SK-N-DZ (cell line): Measurements from ENCODE around the genes ANO7 and STK25.

RAMPAGE:
- cytosol, long total RNA = no peak
- nucleus, long total RNA = no peak
Observed at GRCh38 chr2:240897729-240898701, 2.1 kb upstream of the MAB21L4 start.

RAMPAGE:
- cytosol, long total RNA = no peak
- nucleus, long total RNA = no peak
Observed at GRCh38 chr2:240916376-240917158, 10.4 kb downstream of the CROCC2 start.

GRCh38 chr2:240967207-240967895 is 31.1 kb upstream of the SNED1 start:
RAMPAGE:
- cytosol, long total RNA = no peak
- nucleus, long total RNA = no peak

RAMPAGE:
- cytosol, long total RNA = no peak
- nucleus, long total RNA = no peak
Observed at GRCh38 chr2:241006206-241006542, 7.8 kb downstream of the SNED1 start.

DNA sequence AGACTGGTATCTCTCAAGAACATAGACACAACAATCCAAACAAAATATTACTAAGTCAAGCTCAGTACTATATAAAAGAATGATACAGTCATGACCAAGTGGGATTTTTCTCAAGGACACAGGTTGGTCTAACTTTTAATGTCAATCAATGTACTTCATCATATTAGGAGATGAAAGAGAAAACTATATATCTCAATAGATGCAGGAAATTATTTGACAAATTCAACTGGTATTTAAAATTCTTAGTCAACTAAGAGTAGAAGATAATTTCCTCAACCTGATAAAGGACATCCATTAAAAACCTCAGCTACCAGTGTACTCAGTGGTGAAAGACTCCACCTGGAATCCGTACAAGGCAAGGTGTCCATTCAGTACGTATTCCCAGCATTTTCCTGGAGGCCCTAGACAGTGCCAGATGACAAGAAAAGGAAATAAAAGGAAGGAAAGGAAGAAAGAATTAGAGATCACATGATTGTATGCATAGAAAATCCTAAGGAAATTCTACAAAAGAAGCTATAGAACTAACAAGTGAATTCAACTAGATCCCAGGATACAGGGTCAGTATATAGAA is 42.5 kb downstream of the MTERF4 start:
RAMPAGE:
- cytosol, long total RNA = no peak
- nucleus, long total RNA = no peak

RAMPAGE:
- cytosol, long total RNA = no peak
- nucleus, long total RNA = no peak
Observed at GRCh38 chr2:241073467-241073996, 28.6 kb downstream of the MTERF4 start.

GRCh38 chr2:241104014-241104294 is 1.9 kb upstream of the MTERF4 start:
RAMPAGE:
- cytosol, long total RNA = no peak
- nucleus, long total RNA = no peak

GRCh38 chr2:241110333-241111144 is 8.5 kb upstream of the MTERF4 start:
RAMPAGE:
- cytosol, long total RNA = no peak
- nucleus, long total RNA = no peak

RAMPAGE:
- cytosol, long total RNA = no peak
- nucleus, long total RNA = no peak
Observed at GRCh38 chr2:241111756-241112022, 9.6 kb upstream of the MTERF4 start.

RAMPAGE:
- cytosol, long total RNA = no peak
- nucleus, long total RNA = no peak
Observed at GRCh38 chr2:241188325-241188848, at the start of gene ANO7. TSS of gene ANO7 (plus strand) at chr2:241188677.

DNA sequence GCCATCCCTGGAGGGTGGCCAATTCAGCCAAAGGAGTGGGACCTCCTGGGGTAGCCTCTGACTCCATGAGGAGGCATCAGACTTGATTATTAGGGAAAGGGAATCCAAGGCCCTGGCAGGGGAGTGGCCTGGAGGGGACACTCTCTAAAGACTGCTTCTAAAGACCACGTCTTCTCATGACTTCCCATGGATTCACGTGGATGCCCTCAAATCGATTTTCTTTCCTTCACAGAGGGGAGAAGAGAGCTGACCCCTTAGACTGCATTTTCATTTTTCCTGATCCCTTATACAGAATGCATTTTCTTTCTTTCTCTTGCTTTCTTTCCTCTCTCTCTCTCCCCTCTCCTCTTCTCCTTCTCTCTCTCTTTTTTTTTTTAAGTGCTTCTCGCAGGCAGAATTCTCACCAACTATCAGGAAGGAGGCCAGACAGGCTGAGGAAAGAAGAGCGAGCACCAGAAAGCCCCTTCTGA is 50.6 kb downstream of the ANO7 start:
RAMPAGE:
- cytosol, long total RNA = no peak
- nucleus, long total RNA = no peak

DNA sequence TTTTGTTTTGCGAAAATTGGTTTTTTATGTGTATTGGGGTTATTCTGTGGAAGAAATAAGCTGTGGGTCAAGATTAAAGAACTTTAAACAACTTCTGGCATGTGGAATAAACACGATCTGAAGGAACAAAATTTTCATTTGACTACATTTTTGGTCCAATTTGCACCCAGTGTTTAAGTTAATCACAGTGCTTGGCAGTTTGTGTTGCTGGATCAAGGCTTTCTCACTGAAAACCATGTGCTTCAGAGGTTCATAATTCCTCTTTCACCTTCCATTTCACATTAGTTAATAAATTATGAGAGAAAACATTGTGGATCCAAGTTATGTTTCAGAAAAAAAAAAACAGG is 2.0 kb downstream of the SEPTIN2 start:
RAMPAGE:
- cytosol, long total RNA = no peak
- nucleus, long total RNA = no peak

DNA sequence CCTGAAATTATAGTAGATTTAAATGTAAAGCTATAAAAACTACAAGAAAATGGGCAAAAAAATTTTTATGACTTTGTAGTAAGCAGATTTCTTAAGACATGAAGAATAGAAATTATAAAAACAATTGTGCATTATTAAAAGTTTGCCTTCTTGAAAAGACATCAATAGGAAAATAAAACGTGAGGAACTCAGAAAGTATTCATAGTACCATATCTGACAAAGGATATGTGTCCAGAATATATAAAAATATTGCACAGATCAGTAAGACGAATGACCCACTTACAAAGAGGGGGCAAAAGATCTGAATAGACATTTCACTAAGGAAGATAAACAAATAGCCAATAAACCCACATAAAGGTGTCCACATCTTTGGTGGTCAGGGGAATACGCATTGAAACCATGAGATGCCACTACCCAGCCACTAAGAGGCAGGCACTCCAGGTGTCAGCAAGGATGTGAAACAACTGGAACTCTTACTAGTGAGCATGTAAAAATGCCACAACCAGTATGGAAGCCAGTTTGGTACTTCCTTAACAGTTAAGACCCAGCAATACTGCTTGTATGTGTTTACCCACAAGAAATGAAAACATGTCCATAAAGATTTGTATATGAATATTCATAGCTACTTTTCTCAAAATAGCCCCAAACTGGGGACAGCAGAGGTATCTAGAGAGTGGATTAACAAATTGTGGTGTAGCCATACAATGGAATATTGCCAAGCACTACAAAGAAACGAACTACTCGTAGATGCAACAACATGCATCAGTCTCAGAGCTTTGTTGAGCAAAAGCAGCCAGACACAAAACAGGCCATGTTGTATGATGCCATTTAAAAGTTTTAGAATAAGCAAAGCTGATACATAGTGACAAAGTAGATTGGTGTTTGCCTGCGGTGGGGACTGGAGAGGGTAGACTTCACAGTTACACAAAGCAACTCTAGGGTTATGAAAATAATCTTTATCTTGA is 16.6 kb downstream of the SEPTIN2 start:
RAMPAGE:
- cytosol, long total RNA = no peak
- nucleus, long total RNA = no peak

GRCh38 chr2:241352767-241353949 is 2.9 kb upstream of the FARP2 start:
RAMPAGE:
- cytosol, long total RNA = no peak
- nucleus, long total RNA = no peak

RAMPAGE:
- cytosol, long total RNA = no peak
- nucleus, long total RNA = no peak
Observed at GRCh38 chr2:241399729-241400821, 44.0 kb downstream of the FARP2 start.

DNA sequence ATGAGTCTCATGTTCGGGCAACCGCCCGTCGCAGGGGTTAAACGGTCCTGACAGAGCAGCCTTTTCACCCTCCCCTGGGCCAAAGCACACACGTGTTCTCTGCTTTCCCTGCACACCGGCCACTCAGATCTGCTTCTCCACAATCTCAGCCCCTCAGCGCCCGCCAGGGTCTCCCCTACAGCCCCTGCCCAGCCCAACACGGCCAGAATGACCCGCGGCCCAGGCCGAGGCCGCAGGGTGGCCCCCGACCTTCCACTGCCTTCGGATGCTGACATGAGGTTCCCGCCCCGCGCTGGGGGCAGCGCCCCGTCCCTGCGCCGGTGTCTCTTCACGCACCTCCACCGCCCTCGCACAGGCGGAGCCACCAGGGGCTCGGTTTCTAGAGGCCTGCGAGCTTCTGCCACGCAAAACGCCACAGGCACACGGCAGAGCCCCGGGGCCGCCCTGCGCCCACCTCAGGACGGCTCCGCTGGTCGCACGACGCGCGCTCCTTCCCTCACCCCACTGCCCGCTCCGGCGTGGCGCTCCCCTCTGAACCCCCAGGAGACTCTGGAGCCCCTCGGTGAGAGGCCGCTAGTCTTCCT is 888 bp downstream of the STK25 start:
RAMPAGE:
- cytosol, long total RNA = no peak
- nucleus, long total RNA = no peak

DNA sequence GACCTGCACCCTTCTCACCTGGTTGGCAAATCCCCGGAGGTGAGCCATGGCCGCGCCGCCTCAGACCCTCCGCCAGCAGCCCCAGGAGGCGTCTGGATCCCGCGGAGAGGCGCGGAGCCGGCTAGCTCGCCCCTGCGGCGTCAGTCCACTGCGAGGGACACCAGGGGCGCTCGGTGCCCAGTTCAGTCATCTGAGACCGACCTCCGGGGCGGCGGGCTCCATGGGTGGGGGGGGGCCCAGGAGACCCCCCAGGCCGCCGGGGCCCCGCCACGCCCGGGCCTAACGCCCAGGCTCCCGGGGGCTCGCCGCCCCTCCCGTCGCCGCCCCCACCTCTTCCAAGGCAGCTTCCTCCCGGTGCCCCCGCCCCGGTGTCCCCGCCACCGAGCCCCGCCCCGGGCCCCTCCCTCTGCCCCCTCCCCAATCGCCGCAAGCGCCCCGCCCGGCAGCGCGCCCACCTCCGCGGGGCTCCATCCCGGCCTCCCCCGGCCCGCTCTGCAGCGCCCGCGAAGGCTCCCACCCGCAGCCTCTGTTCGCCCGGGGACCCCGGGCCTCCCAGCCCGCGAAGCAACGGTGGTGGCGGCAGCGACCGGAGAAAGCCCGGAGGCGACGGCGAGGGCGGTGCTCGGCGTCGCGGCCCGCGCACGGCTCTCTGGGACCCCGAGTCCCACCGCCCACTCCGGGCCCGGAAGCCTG is at the start of gene STK25:
Gene STK25, minus strand, starts transcription at position 597 of the 693 bp plus-strand sequence.
RAMPAGE:
- cytosol, long total RNA = no peak
- nucleus, long total RNA = no peak

RAMPAGE:
- cytosol, long total RNA = no peak
- nucleus, long total RNA = no peak
Observed at GRCh38 chr2:241666508-241667011, 20.1 kb downstream of the DTYMK start.

GRCh38 chr2:241674164-241675207 is 12.1 kb downstream of the DTYMK start:
RAMPAGE:
- cytosol, long total RNA = no peak
- nucleus, long total RNA = no peak

DNA sequence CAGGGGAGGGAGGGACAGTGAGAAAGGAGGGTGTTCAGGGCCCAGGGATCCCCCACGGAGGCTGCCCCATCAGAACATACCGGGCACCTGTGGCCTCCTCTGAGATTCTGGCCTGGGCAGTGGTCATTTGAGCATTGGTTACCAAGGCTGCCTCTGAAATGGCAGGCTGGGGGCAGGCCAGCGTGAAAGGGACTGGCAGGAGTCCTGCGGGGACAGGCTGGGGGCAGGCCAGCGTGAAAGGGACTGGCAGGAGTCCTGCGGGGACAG is 1.5 kb downstream of the NEU4 start:
RAMPAGE:
- cytosol, long total RNA = no peak
- nucleus, long total RNA = no peak